ENCODE measurements around a stretch of chr3.

GRCh38 chr3:124779682-124780185, 49.5 kb downstream of the UMPS start:
- CAGE, long polyA plus RNA: no peak
- RRBS: no CpG with 5 or more reads among the region's 10 CpGs

- CAGE, long polyA plus RNA: no peak
- RRBS: no CpG with 5 or more reads among the region's 25 CpGs
These were observed 50.5 kb downstream of the UMPS start for GRCh38 chr3:124780300-124781522.

DNA sequence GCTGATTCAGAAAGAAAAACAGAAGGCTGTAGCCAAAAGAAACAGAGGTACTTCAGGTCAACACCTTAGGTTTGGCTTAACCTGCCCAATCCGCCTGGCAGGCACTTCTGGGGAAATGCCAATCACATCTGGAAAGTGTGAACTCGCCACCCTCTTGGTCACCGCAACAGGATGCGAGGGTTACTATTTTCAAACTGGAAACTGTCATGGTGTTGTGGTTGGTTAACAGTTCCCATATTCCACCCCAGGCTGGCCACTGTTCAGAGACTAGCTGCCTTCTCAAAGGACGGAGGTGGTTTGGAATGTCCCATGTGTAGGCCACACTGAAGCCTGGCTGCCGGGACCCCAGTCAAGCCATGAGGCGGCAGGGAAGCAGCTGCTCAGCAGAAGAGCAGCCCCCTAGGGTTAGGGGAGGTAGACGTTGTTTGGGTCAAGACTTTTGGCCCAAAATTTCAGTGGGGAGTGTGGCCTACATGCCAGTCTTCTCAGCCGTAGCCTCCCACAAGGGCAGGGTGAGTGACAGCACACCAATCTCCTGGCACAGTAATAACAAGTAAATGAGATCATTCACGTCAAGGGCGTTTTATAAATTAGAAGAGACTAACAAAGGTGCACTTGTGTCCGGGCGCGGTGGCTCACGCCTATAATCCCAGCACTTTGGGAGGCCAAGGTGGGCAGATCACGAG, 54.6 kb downstream of the UMPS start:
- CAGE, long polyA plus RNA: no peak
- RRBS: no CpG with 5 or more reads among the region's 16 CpGs

GRCh38 chr3:124786367-124786865, 56.2 kb downstream of the UMPS start:
- CAGE, long polyA plus RNA: no peak
- RRBS: no CpG with 5 or more reads among the region's 1 CpG

DNA sequence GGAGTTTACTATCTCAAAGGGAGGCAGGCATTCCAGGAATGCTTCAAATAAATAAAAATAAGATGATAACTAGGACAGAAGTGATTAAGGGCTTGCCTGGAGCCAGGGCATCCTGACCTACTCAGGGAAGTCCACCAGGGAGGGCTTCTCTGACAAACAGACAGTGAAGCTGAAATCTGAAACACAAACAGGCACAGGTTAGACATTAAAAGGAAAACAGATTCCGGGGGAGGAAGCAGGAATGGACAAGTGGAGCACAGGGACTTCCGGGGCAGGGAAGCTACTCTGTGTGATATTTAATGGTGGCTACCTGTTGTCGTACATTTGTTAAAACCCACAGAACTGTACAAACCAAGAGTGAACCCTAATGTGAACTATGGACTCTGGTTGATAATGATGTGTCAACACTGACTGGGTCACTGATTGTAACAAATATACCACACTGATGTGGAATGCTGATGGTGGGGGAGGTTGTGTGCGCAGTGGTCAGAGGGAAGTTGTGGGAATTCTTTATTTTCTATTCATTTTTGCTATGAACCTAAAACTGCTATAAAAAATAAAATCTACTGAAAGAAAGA, 53.2 kb downstream of the ITGB5 start:
- CAGE, long polyA plus RNA: no peak
- RRBS: 60% methylated on average over 1 of the region's 4 CpGs

DNA sequence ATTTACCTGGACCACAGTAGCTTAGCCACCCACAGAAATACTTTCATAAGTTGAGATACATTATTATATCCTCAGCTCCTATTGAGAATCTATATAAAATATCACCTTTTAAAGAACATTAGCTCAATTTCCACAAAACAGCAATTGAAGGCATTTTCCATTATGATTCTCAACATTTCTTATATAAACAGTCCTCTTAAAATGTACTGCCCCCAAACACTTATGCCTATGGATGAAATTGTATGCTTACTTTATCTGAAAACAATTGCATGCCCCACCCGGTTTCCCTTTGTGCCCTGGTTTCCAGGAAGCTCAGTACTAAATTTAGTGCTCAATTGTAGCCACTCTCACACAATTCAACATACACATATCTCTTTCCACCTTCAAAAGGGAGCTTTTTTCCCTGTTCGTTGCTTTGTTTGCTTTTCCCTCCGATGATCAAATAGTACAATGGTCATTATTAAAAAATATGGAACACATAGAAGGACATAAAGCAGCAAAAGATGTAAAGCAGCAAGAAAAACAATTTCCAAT, 31.7 kb downstream of the HEG1 start:
- CAGE, long polyA plus RNA: no peak
- RRBS: no CpG with 5 or more reads among the region's 3 CpGs

- CAGE, long polyA plus RNA: no peak
- RRBS: no CpG with 5 or more reads among the region's 22 CpGs
These were observed 12.1 kb downstream of the HEG1 start for GRCh38 chr3:125043503-125044301.

DNA sequence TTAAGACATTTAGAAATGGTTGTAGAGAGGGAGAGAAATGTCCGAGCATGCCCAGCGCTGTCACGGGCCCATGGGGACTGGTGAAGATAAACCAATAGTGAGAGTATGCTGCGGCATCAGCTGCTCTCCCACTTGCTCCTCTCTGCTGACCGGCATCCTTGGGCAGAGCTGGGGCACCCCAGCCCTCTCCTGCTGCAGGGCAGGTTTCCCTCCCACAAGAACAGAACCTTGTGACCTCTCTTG, 6.4 kb upstream of the HEG1 start:
- CAGE, long polyA plus RNA: no peak
- RRBS: no CpG with 5 or more reads among the region's 5 CpGs

GRCh38 chr3:125116662-125117219, 60.9 kb upstream of the HEG1 start:
- CAGE, long polyA plus RNA: no peak
- RRBS: no CpG with 5 or more reads among the region's 3 CpGs

DNA sequence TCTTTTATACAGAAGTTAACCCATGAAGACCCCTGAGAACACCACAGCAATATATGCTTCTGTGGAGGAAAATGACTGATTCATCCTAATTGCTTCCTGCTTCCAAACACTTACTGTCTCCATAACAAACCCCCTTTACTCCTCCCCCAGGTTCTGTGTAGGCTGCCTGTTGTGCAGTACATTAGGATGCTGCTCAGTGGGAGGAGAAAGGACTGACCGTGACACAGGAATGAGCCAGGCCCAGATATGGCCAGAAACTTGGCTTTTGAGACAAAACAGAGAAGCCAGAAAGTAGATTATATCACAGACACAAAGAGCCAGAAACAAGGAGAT, 68.1 kb upstream of the HEG1 start:
- CAGE, long polyA plus RNA: no peak
- RRBS: no CpG with 5 or more reads among the region's 1 CpG

- CAGE, long polyA plus RNA: no peak
- RRBS: no CpG with 5 or more reads among the region's 5 CpGs
These were observed 20.2 kb downstream of the SLC12A8 start for GRCh38 chr3:125192303-125192768.

DNA sequence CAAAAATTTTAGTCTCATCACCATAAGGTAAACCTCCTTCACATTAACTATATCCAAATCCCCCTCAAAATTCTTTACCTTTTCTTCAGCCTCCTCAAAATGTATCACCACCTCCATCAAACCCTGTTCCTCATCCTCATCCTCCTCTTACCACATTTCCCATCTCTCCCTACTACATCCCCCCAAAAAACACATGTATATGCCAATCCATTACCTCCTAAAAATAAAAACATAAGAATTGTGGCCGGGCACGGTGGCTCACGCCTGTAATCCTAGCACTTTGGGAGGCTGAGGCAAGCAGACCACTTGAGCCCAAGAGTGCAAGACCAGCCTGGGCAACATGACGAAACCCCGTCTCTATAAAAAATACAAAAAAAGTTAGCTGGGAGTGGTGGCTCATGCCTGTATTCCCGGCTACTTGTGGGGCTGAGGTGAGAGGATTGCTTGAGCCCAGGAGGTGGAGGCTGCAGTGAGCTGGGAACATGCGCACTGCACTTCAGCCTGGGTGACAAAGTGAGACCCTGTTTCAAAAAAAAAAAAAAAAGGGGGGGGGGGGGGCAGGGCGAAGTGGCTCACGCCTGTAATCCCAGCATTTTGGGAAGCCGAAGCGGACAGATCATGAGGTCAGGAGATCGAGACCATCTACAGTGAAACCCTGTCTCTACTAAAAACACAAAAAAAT, 4.2 kb downstream of the ZNF148 start:
- CAGE, long polyA plus RNA: no peak
- RRBS: no CpG with 5 or more reads among the region's 12 CpGs

DNA sequence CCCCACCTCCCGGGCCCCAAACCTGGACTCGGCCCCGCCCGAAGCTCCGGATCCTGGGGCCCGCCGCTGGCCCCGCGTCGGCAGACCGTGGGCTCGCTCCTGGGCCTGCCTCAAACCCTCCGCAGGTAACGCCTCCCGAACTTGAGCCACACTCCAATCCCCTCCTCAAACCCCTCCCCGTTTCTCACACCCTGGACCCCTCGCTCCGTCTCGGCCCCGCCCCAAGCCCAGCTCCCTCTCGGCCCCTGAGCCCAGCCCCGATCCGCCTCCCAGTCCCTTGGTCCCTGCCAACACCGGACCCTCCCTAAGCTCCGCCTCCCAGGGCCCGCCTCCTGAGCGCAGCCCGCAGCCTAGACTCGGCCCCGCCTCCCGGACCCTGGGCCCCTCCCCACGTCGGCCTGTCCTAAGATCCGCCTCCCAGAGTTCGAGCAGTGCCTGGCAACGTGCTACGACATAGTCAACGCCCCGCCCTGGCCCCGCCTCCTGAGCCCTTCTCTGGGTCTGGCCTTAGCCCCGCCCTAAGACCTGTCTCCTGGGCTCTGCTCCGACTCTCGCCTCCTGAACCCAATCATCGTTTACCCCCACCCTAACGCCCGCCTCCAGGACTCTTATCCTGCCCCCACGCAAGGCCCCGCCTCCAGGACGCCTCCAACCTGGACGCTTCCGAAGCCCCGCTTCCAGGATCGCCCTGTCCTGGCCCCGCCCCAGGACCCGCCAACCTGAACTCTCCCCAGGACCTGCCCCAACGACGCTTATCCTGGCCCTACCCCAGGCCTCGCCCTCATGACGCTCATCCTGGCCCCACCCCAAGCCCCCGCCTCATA, 53.1 kb upstream of the ROPN1B start:
- CAGE, long polyA plus RNA: no peak
- RRBS: no CpG with 5 or more reads among the region's 60 CpGs

GRCh38 chr3:125975225-125975702, 6.3 kb downstream of the ROPN1B start:
- CAGE, long polyA plus RNA: no peak
- RRBS: no CpG with 5 or more reads among the region's 6 CpGs

DNA sequence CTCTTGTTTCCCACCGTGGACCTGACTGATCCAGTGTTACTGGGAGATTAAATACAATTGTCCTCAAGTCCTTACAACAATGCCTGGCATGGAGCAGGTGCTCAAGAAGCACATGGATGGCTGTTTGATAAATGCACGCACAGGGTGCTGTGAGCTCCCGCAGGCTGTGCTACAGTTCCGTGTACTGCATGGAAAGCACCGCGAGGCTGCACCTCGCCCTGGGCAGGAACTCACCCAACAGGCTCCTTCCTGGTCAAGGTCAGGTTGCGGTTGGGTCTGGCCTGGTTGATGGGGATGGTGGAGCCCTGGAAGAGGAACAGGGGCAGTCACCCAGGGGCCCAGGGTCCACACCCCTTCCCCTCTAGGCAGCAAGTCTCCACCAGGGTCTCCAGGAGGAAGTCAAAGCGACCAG, 46.1 kb upstream of the SLC41A3 start:
- CAGE, long polyA plus RNA: no peak
- RRBS: no CpG with 5 or more reads among the region's 9 CpGs

- CAGE, long polyA plus RNA: no peak
- RRBS: no CpG with 5 or more reads among the region's 3 CpGs
These were observed 5.7 kb upstream of the ALDH1L1 start for GRCh38 chr3:126186059-126186482.

DNA sequence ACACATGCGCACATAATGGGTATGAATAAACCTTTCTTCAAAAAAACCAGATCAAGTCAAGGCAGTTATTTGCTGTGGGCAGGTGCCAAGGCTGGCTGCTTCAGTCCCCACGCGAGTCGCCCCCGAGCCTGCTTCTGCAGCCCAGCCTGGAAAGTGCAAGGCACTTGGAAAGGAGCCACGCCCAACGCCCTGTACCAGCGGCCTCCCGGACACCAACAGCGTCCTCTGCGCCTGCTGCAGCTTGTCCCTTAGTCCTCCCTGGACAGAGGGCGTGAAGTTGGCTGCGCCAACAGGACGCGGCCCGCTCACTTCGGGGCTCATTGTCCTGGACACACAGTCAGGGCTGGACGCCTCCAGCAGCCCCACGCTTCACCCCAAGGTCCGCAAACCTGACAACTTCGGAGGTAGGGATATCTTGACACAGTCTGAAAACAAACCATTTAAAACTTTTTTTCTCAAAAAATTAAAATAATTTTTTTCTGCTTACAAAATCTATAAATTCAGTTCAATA, 68.8 kb downstream of the KLF15 start:
- CAGE, long polyA plus RNA: no peak
- RRBS: no CpG with 5 or more reads among the region's 21 CpGs

GRCh38 chr3:126348989-126349590, 8.1 kb downstream of the KLF15 start:
- CAGE, long polyA plus RNA: no peak
- RRBS: 69% methylated on average over 4 of the region's 8 CpGs

DNA sequence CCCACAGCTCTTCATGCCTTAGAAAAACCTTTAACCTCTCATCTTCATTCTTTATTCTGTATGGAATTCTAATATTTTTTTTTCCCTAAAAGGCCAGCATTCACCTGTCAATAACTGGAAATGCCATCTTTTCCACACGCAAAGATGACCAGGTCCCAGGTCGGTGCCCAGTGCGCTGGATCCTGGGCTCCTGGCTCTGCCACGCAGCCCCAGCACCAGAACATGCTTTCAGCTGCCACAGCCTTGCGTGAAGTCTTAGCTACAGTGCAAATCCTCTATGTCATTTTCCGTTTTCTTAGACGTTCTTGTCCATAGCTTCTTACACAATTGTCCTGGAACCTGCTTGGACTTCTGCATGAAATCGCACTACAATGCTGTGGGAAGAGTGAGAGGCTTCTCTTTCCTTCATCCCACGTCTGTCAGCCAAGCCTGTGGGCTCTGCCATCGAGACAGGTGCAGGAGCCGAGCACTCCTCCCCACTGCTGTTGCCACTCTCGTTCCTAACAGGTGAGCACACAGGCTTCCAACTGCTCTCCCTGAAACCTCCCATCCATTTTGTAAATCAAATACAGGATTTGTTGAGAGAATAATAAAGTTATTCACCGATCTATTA, 23.6 kb downstream of the ZXDC start:
- CAGE, long polyA plus RNA: no peak
- RRBS: no CpG with 5 or more reads among the region's 13 CpGs

- CAGE, long polyA plus RNA: no peak
- RRBS: no CpG with 5 or more reads among the region's 9 CpGs
These were observed 13.5 kb downstream of the ZXDC start for GRCh38 chr3:126462166-126462569.

Measured in BJ (cell line).